Frontal cortex (tissue), 2 donors: ENCODE results near the gene HNRNPK.

GRCh38 chr9:82098848-82099130 lies 110.2 kb downstream of the SPATA31D1 start:
- RAMPAGE, long total RNA = no peak

- RAMPAGE, long total RNA = no peak
These were observed 502.6 kb downstream of the RASEF start for GRCh38 chr9:82560181-82560989.

GRCh38 chr9:82597256-82598026 lies 465.5 kb downstream of the RASEF start:
- RAMPAGE, long total RNA = no peak

- RAMPAGE, long total RNA = no peak
These were observed 1.9 kb downstream of the RASEF start for GRCh38 chr9:83060977-83061539.

DNA sequence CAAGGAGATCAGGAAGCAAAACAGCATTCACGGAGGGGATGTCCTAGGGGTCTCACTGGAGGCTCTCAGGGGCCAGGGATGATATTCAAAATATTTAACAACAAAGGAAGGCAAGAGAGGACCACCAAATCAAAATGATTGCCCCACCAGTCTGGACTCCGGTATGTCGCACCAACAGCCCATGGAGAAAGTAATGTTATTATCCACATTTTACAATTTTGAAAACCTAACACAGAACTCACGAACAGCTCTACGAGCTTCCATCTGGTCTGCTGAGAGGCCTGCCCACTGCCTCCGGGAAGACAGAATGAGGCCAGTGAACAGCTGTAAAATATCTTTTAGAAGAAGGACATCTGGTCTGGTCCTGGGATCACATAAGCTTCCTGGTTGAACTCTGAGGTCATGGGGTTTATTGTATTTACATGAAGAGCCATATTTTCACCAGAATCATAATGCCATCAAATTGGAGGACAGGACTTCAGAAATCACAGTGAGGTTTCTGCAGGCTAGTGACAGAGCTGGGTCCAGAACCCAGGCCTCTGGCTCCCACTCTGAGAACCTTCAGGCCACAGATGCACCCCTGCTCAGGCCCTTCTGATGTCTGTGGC lies 89.1 kb downstream of the FRMD3 start:
- RAMPAGE, long total RNA = no peak

- RAMPAGE, long total RNA = no peak
These were observed 27.2 kb downstream of the FRMD3 start for GRCh38 chr9:83510875-83511452.

DNA sequence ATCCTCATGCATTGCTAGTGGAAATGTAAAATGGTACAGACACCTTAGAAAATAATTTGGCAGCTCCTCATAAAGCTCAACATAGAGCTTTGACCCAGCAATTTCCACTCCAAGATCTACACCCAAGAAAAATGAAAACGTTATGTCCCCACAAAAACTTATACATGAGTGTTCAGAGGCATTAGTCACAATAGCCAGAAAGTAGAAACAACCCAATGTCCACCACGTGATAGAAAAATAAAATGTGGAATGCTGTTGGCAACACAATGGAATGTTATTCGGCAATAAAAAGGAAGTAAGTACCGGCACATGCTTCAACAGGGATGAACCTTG lies 6.1 kb downstream of the UBQLN1 start:
- RAMPAGE, long total RNA = no peak

GRCh38 chr9:83797239-83797845 lies 20.2 kb downstream of the GKAP1 start:
- RAMPAGE, long total RNA = no peak

DNA sequence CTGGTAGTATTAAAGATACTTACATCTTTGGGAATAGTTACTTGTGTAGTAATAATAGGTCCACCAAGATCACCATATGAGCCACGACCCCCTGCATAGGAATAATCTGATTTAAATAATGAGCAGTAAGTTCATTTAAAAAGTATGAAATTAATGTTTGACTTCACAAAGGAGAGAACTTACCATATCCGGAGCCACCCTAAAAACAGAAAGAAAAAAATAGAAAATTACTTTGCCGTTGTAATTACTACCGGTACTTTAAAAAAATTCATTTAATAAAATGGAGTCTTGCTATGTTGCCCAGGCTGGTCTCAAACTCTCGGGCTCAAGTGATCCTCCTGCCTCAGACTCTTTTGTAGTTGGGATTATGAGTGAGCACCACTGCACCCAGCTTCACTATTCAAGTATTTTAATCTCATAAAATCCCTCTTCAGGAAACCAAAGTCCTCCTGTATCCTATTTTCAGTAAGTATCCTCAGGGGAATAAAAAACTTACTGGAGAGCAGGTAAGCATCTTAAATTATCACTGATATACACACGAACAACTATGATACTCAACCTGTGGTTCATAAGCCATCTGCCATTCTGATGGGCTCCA lies 9.2 kb downstream of the HNRNPK start:
- RAMPAGE, long total RNA = no peak

- RAMPAGE, long total RNA = no peak
These were observed 8.3 kb downstream of the HNRNPK start for GRCh38 chr9:83971312-83972504.

- RAMPAGE, long total RNA = start-site peak on the minus strand at chr9:83980180-83980246, 13,268 and 2,652 reads in 2 replicates; start-site peak on the minus strand at chr9:83980578-83980634, 39,797 and 13,353 reads in 2 replicates
These were observed at the start of gene HNRNPK for GRCh38 chr9:83980047-83980660. Gene HNRNPK, minus strand, starts transcription at chr9:83980215.

DNA sequence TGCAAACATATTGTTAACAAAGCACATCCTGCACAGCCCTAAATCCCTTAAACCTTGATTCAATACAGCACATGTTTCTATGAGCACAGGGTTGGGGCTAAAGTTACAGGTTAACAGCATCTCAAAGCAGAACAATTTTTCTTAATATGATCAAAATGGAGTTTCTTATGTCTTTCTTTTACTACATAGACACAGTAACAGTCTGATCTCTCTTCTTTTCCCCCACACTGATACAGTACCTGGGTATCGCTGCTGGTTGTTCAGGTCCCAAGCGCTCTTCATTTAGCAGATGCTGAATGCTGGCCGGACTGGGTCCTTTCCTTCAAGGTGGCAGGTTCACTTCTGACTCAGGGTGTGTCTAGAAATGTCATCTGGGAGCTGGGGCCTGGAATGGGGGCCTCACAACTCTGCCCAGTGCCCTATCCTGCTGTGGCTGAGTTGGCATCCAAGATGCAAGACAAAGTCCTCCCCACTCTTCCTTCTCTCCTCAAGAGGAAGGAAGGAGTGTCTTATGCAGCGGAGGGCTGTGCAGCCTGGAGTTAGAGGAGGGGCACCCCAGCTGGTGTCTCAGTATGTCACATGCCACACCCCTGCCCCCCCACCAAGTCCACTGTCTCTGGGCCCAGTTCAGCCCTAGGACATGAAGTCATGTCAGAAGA lies 27.8 kb upstream of the SLC28A3 start:
- RAMPAGE, long total RNA = no peak

GRCh38 chr9:85804929-85805452 lies 63.2 kb upstream of the AGTPBP1 start:
- RAMPAGE, long total RNA = no peak

DNA sequence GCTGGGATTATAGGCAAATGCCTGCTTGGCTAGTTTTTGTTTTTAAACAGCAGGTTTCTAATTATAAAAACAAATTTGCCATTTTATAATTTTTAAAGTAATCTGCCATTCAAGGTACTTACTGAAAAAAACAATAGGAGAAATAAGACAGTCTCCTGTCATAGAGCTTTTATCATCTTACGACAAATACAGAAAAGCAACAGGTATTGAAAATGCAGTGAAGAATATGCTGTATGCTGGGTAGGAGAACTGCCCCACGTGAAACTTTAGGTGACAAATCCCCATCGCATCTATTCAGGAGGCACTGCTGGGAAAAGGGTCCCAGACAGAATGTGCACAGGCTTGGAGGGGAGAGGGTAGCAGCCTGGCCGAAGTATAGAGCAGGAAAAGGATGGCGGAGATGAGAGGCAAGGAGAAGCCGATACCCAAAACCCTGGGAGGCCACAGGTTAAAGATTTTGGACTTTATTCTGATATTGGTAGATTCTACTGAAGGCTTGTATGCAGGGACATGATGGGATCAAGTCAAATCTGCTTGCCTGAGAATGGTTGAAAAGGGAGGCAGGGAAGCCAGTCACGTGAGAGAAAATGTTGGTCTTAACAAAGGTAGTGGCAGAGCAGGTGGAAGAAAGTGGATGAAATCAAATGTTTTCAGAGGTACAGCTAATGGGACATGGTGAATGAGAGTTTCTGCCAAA lies 75.3 kb downstream of the GOLM1 start:
- RAMPAGE, long total RNA = no peak

DNA sequence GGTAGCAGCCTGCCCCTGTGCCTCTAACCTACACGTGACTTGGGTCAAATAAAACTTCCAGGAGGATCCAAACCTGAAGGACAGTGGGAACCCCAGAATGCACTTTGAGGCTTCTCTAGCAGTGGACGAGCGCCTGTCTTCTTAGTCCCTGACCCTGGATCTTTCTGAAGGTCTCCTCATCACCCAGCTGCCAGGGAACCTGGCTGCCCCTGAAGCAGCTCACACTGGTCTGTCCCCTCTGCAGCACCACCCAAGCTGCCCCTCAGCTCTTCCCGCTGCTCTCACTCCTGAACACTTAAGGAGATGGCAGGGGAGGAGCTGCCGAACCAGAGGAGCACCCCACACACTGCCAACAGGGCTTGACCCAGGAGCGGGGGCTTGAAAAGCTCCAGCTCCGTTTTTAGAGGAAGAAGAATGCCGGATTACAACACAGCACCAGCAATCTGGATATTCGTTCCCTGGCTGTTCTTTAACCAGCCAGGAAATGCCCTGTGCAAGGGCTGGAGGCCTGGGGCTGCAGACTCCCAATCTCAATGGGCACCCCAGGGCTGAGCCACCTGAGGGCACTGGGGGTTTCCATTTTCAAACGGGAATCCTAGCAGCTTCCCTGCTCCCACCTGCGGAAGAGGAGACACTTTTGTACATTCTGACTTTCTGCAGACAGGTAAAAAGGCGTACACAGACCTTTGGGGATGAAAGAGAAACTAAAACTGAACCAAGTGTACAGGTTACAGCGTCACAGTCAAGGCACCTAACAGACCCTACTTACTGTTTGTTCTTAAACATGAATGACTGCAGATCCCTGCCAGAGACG lies 36.4 kb downstream of the GOLM1 start:
- RAMPAGE, long total RNA = no peak

GRCh38 chr9:86093718-86094460 lies 5.5 kb downstream of the GOLM1 start:
- RAMPAGE, long total RNA = no peak

DNA sequence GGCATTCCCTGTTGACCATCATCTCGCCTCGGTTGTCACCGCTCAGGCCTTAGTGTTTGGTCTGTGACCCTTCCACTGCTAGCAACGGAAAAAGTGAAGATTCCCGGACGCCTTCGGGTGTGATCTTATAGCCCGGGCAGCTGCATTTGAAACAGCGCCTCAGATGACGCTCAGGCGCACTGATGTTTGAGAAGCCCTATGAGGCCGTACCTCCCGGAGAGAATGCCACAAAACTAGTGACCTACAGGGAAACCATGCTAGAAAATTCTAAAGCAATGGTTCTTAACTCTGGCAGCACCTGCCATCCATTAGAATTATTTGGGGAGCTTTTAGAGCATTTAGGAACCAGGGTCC lies 668 bp upstream of the GOLM1 start:
- RAMPAGE, long total RNA = no peak

DNA sequence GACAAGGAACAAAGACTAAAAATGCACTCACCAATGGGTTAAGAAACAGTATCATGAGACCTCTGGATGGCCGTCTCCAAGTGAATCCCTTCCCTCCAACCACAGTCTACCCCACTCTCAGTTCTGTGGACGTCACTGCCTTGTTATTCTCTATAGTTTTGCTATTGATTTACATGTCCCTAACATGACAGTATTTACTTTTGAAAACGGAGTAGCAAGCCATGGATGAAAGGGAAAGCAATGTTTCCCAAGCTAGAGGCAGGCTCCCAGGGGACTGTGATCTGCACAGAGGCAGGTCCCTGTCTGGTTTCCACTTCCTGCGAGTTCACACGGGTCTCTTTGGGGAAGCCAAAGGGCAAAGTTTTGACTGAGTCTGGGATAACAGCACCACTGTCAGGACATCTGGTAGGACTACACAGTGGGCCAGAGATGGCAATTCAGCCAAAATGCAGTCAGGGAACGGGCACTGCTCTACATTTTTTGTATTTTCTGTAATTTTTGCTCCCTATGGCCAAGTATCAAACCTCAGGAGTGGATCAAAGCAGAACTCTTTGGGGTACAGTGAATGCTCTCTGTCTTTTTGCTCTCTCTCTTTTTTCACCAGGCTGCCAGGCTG lies 12.7 kb downstream of the C9orf153 start:
- RAMPAGE, long total RNA = no peak

- RAMPAGE, long total RNA = no peak
These were observed 327 bp downstream of the C9orf153 start for GRCh38 chr9:86259122-86259537.

GRCh38 chr9:86546571-86547094 lies 192.4 kb upstream of the TUT7 start:
- RAMPAGE, long total RNA = no peak